Camera-type eye (tissue), 1 donor: ENCODE data around the genes ITPA and CENPB.

DNA sequence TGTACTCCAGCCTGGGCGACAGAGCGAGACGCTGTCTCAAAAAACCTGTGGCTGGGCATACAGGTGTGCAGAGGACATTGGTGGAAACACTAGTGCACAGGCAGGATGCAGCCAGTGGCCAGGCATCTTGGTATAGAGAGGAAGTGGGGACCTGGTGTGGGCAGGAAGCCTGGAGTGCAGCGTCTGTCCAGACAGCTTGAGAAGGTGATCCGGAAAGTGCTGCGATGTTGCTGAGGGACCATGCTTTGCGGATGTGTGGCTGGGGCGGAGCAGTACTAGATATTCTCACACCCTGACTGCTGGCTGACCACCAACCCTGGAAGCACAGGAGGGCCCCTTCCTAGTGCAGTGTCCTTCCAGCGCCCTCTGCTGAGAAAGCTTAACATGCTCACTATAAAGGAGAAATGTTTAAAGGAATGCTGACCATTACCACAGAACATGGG, 11.4 kb downstream of the VPS16 start:
- RAMPAGE, long total RNA: no peak

DNA sequence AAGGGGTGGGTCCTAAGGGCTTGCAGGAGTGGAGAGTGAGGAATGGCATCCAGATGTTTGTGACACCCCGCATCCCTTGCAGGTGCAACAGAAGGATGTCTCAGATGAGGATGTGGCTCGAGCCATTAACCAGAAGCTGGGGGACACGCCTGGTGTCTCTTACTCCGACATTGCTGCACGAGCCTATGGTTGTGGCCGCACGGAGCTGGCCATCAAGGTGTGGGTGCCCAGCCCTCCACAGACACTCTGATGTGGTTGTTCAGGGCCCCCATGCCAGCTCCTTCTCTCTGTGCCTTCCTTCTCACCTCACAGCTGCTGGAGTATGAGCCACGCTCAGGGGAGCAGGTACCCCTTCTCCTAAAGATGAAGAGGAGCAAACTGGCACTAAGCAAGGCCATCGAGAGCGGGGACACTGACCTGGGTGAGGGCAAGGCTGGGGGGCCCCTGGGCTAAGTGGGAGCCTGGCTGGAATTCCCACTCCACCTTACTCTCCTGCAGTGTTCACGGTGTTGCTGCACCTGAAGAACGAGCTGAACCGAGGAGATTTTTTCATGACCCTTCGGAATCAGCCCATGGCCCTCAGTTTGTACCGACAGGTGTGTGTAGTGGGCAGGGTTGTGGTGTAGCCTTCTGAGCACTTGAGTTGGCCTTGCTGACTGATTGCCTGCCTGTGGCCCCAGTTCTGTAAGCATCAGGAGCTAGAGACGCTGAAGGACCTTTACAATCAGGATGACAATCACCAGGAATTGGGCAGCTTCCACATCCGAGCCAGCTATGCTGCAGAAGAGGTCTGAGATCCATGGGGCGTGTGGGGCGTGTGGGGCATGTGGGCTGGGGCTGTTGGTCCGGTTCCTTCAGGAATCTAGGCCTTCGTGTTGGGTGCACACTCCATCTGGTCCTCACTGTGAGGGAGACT, 9.2 kb upstream of the PTPRA start:
- RAMPAGE, long total RNA: no peak

- RAMPAGE, long total RNA: no peak
Observed at GRCh38 chr20:2957831-2958385, 84.6 kb downstream of the PTPRA start.

DNA sequence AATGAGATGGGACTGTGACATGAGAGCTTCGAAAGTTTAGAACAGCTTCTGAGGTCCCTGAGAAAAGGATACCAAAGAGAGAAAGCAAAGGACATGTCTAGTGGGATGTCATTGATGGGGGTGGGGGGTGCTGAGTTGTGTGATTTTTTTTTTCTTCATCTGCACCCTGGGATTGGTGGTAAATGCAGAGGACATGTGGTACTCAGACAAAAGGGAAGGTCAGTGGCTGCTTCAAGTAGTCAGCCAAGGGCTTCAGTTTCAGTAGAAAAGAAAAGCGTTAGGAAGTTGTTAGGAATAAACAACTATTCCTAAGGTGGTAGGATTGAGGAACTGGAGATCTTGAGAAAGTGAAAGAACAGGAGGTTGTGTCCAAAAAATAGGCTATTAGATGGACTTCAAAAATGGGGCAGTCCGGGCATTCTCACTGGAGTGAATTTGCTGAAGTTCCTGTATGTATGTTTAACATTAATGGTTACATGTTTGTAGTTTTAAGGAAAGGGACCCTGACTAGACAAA, 34.2 kb upstream of the GNRH2 start:
- RAMPAGE, long total RNA: no peak

DNA sequence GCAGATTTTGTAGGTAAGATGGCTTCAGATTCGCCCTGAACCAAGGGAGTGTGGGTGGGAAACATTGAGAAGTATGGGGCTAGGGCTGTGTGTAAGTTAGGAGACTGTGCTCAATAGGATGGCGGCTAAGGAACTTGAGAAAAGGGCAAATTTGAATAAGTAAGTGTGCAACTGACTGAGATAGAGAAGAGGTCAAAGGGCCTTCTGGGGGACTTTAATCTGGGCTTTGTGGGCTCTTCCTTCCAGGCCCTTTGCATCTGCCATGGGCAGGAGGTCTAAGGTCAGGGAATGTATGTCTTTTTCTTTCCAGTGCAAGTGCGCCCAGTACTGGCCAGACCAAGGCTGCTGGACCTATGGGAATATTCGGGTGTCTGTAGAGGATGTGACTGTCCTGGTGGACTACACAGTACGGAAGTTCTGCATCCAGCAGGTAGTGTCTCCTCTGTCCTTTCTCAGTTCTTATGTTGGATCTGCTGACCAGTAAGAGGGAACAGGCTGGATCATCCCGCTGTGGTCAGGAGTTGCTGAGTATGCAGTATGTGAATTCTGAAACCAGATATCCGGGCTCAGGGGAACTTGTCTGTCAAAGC, 22.3 kb upstream of the GNRH2 start:
- RAMPAGE, long total RNA: no peak

DNA sequence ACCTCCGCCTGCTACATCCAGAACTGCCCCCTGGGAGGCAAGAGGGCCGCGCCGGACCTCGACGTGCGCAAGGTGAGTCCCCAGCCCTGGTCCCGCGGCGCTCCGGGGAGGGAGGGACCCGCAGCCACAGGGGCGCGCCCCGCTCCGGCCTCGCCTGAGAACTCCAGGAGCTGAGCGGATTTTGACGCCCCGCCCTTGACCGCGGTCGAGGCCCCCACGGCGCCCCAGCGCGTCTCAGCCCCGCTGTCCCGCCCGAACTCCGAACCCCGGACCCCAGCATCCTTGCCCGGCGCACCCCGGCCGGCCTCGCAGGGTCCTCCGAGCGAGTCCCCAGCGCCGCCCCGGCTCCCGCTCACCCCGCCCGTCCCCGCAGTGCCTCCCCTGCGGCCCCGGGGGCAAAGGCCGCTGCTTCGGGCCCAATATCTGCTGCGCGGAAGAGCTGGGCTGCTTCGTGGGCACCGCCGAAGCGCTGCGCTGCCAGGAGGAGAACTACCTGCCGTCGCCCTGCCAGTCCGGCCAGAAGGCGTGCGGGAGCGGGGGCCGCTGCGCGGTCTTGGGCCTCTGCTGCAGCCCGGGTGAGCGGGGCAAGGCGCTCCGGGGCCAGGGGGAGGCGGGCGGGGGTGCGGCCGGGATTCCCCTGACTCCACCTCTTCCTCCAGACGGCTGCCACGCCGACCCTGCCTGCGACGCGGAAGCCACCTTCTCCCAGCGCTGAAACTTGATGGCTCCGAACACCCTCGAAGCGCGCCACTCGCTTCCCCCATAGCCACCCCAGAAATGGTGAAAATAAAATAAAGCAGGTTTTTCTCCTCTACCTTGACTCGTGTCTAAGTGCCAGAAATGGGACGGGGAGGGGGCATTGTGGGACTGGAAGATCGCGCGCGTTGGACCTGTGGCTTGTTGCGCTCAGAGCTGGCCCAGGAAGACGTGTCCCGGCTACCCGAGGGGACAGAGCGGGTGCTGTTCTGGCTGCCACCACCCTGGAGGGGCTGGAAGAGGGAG, 585 bp downstream of the OXT start:
- RAMPAGE, long total RNA: no peak

- RAMPAGE, long total RNA: start-site peak on the plus strand at chr20:3209474-3209510, 32 reads
Observed at GRCh38 chr20:3208768-3209878, at the start of gene ITPA. Gene ITPA (plus strand): TSS chr20:3209498.

DNA sequence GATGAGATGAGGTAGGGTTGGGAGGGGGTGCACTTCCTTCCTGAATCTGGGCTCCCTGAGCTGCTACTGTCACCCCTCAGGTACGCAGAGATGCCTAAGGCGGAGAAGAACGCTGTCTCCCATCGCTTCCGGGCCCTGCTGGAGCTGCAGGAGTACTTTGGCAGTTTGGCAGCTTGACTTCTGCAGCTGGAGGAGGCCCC, 13.9 kb downstream of the ITPA start:
- RAMPAGE, long total RNA: no peak

GRCh38 chr20:3248649-3249054, 9.7 kb upstream of the SLC4A11 start:
- RAMPAGE, long total RNA: no peak

GRCh38 chr20:3249822-3250539, 11.0 kb upstream of the SLC4A11 start:
- RAMPAGE, long total RNA: no peak

DNA sequence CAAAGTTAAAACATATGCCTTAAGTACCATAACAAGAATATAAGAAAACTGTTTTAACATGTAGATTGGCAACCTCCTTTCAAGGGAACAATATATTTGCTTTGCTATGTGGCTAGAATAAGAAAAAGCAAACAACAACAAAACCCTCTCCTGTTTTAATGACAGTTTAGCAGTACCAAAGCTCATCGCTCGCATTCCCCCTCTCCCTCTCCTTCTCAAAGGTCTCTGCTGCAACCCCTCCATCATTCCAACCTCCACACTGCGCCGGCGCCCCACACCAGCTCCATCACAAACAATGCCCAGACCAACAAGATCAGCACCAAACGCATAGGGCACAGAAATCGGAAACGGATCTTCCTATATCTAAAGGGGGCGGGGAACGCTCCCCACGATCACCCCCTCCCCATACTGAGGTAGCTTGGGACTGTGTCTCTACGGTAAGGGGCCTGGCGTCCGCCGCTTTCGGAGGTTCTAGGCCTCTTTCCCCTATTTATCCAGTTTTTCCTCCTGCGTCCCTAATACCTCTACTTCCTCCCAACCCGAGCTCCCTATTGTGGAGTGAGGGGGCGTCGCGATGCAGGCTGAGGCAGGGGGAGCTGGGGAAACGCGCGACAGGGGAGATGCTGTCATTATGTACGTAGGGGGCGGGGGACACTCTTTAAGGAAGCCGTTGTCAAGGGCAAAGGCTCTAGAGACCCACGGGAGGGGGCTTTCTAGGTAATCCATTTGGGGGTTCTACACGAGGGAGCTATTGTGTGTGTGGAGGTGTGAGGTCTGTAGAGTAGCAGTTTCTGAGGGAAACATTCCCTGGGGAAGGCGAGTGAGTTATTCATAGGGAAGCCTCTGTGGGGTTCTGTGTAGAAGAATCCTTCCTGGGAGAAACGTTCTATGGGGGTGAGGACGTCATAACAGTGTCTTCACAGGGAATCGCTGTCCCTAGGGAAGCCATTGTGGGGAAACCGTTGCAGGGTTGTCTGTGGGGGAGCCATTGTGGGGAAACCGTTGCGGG, 895 bp downstream of the DNAAF9 start:
- RAMPAGE, long total RNA: no peak

- RAMPAGE, long total RNA: no peak
Observed at GRCh38 chr20:3560541-3561036, 89.8 kb downstream of the ATRN start.

- RAMPAGE, long total RNA: no peak
Observed at GRCh38 chr20:3727157-3727718, 5.2 kb upstream of the HSPA12B start.

- RAMPAGE, long total RNA: no peak
Observed at GRCh38 chr20:3766865-3767478, 581 bp downstream of the ADISSP start.

- RAMPAGE, long total RNA: no peak
Observed at GRCh38 chr20:3768260-3769446, 1.1 kb upstream of the ADISSP start.

DNA sequence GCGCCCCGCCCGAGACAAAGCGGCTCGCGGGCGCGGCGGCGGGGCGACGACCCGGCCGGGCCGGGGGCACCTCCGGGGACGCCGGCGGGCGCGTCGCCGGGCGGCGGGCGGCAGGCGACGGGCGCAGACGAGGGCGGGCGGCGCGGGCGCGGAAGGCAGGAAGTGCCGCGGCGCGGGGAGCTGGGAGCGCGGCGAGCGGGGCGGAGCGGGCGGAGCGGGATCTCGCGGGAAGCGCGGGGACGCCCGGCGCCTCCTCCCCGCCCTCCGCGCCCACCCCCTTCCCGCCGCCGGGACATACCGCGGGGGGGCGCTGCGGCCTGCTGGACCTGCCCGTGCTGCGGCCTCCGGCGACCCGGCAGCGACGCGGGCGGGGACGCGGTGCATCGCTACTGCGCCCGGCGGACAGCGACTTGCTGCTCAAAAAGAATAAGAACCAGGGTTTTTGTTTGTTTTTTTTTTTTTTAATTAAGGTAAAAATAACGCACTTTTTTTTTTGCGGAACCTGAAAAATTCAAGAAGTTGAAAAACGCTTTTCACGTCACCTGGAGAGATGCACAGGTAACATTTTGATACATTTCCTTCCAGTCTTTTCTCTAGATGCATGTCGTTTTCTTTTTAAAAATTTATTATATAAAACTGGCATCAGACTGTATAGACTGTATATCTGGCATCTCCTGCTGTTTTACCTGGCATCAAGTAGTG, at the start of gene CENPB:
Gene CENPB (minus strand): TSS at position 159 of the 702 bp plus-strand sequence.
- RAMPAGE, long total RNA: no peak

DNA sequence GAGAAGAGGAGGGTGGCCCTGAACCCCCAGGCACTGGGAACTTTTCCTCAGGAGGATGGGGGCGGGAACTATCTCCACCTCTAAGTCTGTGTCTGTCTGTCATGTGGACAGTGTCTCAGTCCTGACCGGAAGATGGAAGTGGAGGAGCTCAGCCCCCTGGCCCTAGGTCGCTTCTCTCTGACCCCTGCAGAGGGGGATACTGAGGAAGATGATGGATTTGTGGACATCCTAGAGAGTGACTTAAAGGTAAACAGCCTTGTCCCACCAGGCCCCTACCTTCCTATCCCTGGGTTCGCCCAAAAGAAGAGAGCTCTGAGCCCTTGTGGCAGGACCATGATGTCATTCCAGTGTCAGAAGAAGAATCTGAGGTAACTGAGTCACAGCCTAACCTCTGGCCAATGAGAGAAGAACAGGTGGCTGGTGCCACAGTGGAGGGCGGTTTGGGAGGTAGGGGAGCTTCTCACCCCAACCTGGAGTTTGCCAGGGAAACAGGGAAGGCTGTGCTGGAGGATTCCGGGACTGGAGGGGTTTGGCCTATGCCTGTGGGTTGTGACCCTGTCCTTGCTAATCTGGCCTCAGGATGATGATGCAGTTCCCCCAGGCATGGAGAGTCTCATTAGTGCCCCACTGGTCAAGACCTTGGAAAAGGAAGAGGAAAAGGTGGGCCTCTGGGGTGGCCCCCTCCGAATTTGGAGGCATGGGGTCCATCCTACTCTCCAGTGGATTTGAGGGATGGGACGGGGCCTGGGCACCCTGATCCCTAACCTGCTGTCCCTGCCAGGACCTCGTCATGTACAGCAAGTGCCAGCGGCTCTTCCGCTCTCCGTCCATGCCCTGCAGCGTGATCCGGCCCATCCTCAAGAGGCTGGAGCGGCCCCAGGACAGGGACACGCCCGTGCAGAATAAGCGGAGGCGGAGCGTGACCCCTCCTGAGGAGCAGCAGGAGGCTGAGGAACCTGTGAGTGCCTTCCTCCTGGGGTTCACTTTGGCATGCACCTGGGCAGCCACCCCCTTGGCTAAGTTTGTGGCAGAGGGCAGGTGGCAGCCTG, 5.4 kb downstream of the CDC25B start:
- RAMPAGE, long total RNA: no peak

- RAMPAGE, long total RNA: no peak
Observed at GRCh38 chr20:3888057-3888607, 1.1 kb upstream of the PANK2 start.

GRCh38 chr20:3925437-3926151, 36.4 kb downstream of the PANK2 start:
- RAMPAGE, long total RNA: no peak

DNA sequence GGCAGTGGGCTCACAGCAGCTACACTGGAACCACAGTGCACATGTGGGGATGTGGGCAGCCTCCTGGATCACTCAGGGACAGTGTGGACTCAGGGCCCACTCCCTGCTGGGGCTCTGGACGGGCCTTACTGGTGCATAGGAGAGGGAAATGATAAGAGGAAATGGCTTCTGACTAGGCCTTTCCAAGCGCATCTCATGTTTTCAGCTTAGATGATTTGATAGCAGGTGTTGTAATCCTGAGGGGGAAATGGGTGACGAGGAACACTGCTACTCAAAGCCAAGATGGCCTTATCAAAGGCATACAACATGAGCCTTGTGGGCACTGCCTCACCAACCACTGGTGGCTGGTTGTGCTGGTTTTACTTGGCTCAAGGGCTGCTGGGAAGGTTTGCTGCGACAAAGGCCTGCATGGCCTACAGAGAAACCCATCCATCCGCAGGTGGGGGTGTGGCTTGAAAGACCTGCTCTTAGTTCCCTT, 44.1 kb downstream of the PANK2 start:
- RAMPAGE, long total RNA: no peak